Non-pigmented ciliary epithelial cell (primary cell): ENCODE measurements around the genes C5 and GGTA1.

DNA sequence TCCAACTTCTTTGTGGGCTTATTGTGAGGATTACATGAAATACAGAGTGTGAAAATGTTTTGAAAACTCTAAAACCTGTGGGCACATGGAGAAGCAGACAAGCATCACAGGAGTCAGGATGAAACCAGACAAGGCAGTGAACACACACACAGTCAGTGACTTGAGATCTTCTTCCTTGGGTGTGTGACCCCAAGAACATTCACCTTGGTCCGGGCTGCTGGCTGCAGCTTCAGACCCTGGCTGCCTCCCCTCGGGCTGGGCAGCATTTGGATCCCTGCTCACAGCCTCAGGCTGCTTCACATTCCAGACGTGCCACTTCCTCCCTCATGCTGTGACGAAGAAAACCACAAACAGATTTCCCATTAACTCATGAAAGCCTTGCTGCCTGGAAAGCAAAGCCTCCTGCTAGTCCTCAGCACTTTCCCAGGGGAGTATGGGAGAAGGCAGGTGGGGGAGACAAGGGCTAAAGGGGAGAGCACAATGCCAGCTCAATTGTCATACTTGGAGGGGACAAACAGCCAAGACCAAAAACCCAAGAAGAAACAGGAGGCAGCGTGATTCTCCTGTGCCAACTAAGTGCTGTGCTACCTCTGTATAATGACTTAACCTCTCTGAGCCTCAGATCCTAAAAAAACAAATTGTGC, 594.6 kb upstream of the BRINP1 start:
- RRBS = no CpG with 5 or more reads among the region's 5 CpGs

DNA sequence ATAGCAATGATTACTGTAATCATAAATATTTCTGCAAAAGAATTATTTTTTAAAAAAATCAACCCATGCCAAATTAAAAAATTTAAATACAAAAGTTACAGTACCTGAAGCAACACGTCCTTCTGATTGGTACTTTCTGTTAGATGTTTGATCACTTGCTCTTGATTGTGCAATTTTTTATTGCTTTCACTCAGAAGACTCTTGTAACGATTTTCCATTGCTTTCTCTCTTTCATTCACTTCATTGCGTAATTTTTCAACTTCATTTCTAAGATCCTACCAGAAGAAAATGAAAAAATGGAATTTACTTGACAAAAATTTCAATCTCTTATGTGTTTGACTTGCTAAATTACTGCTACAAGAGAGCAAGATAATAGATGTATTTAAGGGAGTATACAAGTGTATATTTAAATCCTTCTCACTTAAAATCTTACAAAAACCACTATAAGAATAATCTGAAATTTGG, 88.7 kb downstream of the CDK5RAP2 start:
- RRBS = no CpG with 5 or more reads among the region's 3 CpGs

- RRBS = no CpG with 5 or more reads among the region's 7 CpGs
Observed at GRCh38 chr9:120646238-120647551, 66.7 kb upstream of the CDK5RAP2 start.

DNA sequence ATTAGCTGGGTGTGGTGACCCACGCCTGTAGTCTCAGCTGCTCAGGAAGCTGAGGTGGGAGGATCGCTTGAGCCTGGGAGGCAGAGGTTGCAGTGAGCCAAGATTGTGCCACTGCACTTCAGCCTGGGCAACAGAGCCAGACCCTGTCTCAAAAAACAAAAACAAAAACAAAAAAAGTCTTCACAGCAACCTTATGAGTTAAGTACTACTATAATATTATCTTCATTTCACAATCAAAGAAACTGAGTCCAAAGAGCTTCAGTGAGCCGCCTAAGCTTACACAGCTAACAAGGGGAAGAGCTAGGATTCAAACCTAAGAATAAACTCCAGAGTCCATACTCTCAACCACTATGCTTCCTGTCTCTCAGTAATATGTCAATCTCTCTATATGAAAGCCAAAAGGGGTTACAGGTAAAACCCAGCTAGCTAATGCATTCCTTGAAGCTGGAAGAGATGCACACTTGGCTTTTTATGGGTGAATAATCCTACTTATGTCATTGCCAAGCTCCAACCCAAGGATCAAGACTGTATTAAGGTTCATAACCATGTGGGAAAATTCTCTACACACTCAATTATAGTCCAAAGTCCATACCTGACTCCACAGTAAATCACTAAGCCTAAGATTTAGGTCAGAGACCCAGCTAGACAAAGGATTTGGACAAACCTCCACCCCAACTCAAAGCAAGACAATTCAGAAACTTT, 2.0 kb downstream of the MEGF9 start:
- RRBS = no CpG with 5 or more reads among the region's 3 CpGs

DNA sequence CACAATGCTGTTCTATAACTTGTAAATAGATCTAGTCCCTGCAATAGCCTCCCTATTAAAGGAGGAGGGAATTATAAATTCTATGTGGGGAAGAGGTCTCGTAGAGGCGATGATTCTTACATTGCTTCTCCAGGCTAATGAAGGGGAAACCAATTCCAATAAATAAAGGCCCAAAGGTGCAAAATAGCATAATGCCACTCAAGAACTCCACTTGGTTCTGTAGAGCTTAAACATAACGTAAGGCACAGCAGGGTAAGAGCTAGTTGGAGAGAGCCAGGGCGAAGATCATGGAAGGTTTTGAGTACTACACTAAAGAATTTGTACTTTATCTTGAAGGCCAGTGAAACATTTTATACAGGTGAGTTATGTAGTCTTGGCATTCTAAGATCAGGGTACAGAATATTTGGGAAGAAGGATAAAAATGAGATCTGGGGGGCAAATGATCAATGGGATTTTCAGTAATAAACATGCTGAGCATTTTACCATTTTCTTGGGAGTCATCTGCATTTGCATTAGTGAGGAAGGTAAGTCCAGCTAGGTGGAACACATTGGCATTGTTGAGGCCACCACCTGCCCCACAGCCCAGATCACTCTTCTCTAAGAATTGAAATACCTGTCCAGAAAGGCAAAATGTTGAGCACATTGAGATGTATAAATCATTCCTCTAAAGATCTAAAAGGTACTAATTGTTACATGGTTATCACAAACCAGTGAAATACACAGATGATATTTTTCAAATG, 34.1 kb downstream of the C5 start:
- RRBS = no CpG with 5 or more reads among the region's 4 CpGs

GRCh38 chr9:121049858-121051052, at the start of gene C5:
Gene C5, minus strand, starts transcription at chr9:121050275.
- RRBS = no CpG with 5 or more reads among the region's 7 CpGs

DNA sequence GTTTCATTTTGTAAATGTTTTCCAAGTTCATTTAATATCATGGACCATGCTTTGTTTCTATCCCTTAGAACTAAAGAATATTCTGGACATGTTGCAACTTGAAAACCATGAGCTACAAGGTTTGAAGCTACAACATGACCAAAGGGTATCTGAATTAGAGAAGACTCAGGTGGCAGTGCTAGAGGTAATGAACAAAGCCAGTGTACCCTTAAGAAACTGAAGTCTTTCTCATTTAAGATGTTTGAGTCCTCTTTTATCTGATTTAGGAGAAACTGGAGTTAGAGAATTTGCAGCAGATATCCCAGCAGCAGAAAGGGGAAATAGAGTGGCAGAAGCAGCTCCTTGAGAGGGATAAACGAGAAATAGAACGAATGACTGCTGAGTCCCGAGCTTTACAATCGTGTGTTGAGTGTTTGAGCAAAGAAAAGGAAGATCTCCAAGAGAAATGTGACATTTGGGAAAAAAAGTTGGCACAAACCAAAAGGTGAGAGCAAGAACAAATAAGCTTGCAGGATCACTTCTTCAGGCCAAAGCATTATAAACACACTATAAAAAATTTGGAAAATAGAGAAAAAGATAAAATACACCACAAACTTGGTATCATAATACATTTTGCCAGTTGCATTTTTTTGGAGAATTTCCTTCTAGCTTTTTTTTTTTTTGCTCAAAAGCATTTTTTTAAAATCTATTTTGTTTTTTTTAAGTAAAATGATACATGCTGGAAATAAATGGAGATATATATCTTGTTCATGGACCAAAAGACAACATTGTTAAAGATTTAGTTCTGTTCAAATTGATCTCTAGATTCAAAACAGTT, 39.7 kb downstream of the RAB14 start:
- RRBS = no CpG with 5 or more reads among the region's 4 CpGs

DNA sequence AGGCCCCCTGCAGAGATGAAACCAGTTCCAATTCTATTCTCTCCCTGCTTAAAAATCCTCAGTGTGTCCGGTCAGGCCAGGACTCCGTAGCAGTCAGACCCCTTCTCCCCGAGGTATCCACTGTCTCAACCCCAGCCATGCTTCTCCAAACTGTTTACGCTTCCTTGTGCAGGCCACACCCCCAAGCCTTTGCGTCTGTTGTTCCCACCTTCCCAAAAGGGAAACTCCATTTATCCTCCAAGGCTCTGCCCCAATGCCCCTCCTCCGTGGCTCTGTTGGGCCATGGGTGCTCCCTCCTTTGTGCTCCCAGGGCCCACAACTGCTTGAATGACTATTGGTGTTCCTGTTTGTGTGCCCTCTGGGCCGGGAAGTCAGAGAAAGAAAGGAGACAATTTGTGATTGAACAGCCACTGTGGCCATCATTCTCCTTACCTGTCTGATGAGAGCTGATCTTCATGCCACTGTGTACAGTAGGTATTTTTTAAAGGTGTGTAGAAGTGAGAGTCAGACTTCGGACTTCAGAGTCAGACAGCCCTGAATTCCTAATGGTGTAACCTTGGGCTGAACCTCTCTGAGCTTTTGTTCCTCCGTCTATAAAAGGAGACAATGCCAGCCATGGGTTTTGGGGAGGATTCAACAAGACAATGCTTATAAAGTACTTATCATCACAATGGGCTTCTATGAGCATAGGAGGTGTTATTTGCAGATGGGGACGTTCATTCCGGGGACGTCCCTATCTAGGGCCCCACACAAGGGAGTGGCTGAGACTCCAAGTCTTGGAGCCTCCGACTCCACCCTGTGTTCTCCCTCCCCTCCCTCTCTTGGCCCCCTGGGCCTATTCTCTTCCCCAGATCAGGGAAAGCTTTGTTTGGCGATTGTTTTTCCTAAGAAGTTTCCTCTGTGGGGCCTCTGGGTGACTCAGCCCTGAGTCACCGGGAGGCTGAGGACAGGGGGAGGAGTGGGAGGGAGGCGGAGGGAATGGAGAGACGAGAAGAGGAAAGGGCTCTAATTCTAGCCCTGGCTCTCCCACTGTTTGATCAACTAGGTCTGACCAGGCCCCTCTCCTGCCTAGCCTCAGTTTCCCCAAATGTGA, 18.7 kb downstream of the GSN start:
- RRBS = no CpG with 5 or more reads among the region's 17 CpGs

DNA sequence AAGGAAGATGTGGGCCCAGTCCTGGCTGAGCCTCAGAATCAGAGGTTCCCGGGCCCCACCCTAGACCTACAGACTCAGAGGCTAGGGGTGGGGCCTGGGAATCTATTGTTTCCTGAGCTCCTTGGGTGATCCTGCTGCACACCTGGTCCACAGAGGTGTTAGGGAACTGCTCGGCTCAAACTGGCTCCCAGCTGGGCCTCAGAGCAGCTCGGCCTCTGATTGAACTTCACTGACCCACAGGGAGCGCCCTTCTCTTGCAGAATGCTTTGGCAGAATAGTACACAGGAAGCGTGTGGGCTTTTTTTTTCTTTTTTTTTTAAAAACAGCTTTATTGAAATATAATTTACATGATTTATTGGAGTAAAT, 19.4 kb downstream of the GSN start:
- RRBS = no CpG with 5 or more reads among the region's 5 CpGs

- RRBS = no CpG with 5 or more reads among the region's 9 CpGs
Observed at GRCh38 chr9:121308950-121309520, 41.1 kb downstream of the GSN start.

DNA sequence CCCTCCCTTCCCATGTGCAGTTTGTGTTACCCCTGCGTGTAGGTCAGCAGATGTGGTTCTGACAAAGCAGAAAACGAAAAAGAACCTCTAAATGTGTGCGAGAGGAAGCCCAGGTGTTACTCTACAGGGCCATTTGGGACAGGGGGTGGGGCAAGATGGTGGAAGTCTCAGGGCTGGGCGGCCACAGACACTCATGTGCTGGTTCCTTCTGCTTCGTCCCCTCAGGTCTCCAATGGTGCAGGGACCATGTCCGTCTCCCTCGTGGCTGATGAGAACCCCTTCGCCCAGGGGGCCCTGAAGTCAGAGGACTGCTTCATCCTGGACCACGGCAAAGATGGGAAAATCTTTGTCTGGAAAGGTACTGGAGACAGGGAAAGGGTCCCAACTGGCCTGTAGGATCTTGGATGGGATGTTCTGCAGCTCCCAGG, 48.9 kb downstream of the GSN start:
- RRBS = no CpG with 5 or more reads among the region's 9 CpGs

DNA sequence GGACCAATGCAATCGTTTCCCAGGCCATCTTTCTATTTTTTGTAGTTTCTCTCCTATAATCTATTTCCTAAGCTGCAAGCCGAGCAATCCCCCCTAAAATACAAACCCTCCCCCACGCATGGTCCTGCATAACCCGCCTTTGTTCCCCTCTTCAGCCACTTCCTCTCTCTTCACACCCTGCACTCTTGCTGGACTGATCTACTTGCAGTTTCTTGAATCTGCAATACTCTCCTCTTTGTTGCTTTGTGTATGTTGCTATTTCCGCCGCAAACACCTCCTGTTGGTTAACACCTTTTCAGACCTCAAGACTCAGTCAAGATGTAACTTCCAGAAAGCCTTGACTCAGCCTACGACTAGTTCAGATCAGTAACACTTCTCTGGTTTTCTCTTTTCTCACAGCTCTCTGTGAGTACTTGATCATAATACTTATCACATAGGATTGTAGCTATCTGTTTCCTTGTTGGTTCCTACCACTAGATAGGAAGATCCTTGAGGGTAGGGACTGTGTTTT, 16.4 kb downstream of the STOM start:
- RRBS = no CpG with 5 or more reads among the region's 7 CpGs

DNA sequence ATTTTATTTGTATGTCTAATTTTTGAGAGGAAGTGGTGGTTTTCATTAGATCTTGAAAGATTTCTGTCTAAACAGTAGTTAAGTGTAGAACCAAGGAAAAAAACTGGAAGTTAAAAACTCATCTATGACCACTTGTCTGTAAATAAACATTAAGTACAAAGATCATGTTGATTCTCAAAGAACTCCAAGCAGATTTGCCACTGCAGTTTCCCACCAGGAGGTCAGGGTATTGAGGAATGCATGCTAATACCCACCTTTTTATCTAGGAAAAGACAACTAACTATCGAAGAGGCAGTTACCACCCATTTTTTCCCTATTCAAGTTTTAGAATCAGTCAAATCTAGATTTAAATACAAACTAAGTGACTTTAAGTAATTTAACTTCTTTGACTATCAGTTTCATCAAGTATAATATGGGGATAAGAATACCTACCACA, 1.9 kb downstream of the STOM start:
- RRBS = no CpG with 5 or more reads among the region's 1 CpG

DNA sequence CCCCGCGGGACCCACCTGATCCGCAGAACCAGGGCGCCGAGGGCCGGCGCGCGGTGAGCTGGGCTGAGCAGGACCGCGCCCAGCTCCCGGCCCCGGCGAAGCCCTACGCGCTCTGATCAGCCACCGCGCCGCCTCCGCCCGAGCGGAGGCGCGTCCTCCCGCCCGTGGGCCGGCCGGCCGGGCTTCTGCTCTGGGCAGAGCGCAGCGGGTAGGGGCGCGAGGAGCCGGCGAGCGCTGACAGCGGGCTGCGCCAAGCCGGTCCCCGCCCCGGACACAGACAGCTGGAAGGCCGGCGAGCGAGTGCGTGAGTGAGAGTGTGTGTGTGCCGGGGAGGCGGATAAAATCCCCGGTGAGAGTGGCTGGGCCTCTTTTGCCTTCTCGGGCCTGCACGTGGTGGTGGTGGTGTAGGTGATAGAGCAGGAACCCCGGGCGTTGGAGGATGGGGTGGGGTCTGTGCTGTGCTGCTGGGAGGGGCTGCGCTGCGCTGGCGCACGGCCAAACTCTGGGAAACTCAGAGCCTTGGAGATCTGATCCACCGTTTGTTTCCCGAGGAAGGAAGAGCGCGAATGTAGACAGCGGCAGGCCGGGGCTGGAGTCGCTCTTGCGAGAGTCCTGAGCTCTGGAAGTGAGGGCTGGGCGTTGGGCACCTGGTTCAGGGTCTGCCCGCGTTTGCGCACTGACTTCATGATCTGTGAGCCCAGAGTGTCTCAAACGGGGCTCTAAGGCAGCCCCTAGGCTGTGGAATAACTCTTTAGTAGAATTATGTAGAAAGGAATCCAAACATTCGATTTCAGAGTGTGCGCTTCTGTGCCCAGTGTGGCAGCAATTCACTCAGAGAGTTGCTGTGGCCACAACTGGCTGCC, at the start of gene GGTA1:
Gene GGTA1, minus strand, starts transcription at position 210 of the 863 bp plus-strand sequence.
- RRBS = 2% methylated on average over 38 of the region's 71 CpGs

GRCh38 chr9:121599918-121600730, 51.3 kb upstream of the DAB2IP start:
- RRBS = no CpG with 5 or more reads among the region's 24 CpGs

- RRBS = no CpG with 5 or more reads among the region's 10 CpGs
Observed at GRCh38 chr9:121619831-121620510, 31.5 kb upstream of the DAB2IP start.

GRCh38 chr9:121649300-121650084, 1.9 kb upstream of the DAB2IP start:
- RRBS = no CpG with 5 or more reads among the region's 9 CpGs

GRCh38 chr9:121723934-121724550, 72.6 kb downstream of the DAB2IP start:
- RRBS = no CpG with 5 or more reads among the region's 9 CpGs

- RRBS = 3% methylated on average over 33 of the region's 49 CpGs
Observed at GRCh38 chr9:121736099-121736759, 84.8 kb downstream of the DAB2IP start.

DNA sequence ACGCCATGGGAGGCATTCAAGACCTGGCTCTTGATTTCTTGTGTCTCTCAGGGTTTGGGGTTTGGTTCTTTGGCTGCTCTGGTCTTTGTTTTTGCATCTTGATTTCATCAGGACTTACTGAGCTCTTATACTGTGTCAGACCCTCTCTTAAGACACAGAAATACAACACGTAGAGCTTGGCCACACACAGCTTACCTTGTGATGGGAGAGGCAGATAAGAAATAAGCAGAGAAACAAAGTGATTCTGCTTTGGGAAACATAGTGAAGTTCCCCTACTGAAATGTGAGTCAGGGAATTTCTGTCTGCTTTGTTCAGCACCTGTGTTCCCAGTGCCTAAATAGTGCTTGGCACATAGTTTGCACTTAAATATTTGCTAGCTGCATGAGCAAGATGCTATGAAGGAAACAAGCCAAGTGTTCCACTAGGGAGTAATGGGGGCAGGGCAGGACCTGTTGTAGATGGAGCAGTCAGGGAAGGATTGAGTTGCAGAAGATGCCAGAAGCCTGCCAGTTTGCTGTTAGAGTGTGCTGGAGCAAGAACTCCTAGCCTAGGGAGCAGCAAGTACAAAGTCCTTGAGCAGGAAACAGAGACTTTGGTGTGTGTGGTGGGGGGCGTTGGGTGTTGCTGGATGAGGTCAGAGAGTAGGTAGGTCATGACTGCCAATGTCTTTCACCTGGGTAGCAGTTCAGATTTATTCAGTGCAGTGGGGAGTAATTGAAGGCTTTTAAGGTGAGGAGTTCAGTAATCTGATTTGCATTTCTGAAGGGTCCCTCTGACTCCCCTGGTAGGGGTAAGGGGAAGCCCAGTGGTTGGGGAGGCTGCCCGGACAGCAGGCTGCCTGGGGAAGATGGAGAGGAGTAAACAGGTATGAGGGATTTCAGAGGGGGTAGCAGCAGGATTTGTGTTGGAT, 87.5 kb downstream of the DAB2IP start:
- RRBS = no CpG with 5 or more reads among the region's 4 CpGs